Lung (tissue), 4 donors: ENCODE measurements around a stretch of chr3.

DNA sequence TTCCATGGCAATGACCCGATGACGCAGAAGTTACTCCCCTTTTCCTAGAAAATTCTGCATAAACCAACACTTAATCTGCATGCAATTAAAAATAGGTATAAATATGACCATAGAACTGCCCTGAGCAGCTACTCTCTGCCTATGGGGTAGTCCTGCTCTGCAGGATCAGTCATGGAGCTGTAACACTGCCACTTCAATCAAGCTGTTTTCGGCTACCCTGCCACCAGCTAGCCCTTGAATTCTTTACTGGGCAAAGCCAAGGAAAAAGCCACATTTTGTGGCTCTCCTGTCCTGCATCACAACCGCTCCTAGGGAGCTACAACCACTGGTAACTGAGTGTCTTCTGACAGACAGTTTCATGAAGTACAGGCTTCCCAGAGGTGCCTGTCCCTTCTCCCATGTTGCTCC lies 54.9 kb upstream of the ZBTB38 start:
- PRO-cap: no peak
- RAMPAGE, long total RNA: no peak
- RRBS: no CpG with 5 or more reads among the region's 4 CpGs

GRCh38 chr3:141326001-141326480 lies 42.3 kb upstream of the ZBTB38 start:
- PRO-cap: no peak
- RAMPAGE, long total RNA: no peak
- RRBS: no CpG with 5 or more reads among the region's 1 CpG

GRCh38 chr3:141366282-141367002 lies 1.9 kb upstream of the ZBTB38 start:
- PRO-cap: no peak
- RAMPAGE, long total RNA: no peak
- RRBS: no CpG with 5 or more reads among the region's 4 CpGs

- PRO-cap: no peak
- RAMPAGE, long total RNA: no peak
- RRBS: no CpG with 5 or more reads among the region's 13 CpGs
Observed at GRCh38 chr3:141367003-141367729, 1.1 kb upstream of the ZBTB38 start.

DNA sequence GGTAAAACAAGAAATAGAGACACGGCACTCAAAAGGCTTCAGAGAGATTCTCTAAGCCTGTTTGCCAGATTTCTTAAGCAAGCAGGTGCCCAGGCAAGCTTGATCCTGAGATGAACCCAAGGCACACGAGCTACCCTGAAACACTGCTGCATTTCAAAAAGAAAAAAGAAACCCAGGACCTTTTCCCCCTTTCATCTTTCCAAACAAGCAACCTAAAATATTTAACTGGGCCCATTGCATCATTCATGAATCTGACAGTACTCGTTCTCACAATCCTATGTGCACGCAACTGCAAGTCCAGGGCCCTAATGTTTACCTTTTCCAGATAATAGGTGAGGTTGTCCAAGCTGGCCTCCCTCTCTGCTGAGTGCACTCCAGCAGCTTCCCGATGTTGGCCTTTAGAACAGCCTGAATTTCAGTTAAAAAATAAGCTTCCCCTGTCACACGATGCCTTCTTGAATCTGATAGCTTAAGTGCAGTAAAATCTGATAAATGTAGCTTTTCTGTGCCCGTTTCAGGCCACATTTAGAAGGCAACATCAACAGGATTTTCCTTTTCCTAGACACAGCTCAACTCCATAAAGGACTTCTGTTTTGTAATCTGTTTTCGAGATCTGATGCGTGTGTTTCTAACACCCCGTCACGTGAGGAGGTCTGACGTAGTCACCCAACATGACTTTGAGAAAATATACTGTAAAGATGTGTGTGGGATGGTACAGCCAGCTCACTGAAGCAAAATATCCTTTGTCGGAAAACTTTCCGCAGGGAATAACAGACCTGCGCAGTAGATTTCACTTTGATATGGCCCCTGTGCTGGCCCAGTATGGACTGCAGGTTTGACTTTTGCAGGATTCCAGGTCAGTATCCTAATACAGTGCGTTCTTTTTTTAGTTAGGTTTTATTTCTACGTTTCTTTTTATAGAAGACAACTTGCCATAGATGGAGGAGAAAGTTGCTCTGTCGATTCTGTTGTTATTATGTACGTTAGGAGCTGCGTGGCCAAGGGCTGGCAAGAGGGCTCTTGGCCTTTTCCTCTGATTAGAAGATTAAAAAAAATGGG lies 55.1 kb upstream of the RASA2 start:
- PRO-cap: no peak
- RAMPAGE, long total RNA: no peak
- RRBS: no CpG with 5 or more reads among the region's 20 CpGs

- PRO-cap: no peak
- RAMPAGE, long total RNA: no peak
- RRBS: no CpG with 5 or more reads among the region's 9 CpGs
Observed at GRCh38 chr3:141454861-141455395, 31.9 kb upstream of the RASA2 start.

- PRO-cap: no peak
- RAMPAGE, long total RNA: no peak
- RRBS: no CpG with 5 or more reads among the region's 5 CpGs
Observed at GRCh38 chr3:141511008-141511556, 24.3 kb downstream of the RASA2 start.

GRCh38 chr3:141549460-141550324 lies 62.9 kb downstream of the RASA2 start:
- PRO-cap: no peak
- RAMPAGE, long total RNA: no peak
- RRBS: no CpG with 5 or more reads among the region's 2 CpGs

DNA sequence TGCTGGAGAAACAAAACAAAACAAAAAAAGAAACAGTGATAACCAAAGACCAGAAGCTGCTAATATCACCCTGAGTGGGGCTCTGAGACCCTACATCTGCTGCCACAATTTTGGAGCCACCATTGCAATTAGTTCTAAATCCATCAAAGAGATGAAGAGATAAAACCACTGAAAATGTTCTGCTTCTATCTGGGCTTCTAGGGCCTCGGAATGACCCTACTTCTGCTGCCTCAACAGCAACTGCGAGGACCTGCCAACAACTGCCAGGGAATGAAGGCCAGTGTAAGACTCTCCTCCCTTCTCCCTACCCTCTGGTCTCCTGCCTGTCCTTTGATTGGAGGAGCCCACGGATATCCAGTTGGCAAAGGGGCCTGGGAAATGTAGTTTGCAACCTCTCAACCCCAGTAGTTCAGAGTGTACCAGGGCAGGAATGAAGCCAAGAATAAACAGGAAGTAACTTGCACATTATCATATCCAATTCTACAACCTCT lies 91.4 kb upstream of the RNF7 start:
- PRO-cap: no peak
- RAMPAGE, long total RNA: no peak
- RRBS: no CpG with 5 or more reads among the region's 3 CpGs

GRCh38 chr3:141898658-141899340 lies 22.4 kb downstream of the ATP1B3 start:
- PRO-cap: no peak
- RAMPAGE, long total RNA: no peak
- RRBS: no CpG with 5 or more reads among the region's 1 CpG

- PRO-cap: no peak
- RAMPAGE, long total RNA: no peak
- RRBS: no CpG with 5 or more reads among the region's 6 CpGs
Observed at GRCh38 chr3:141914092-141915196, 38.0 kb downstream of the ATP1B3 start.

- PRO-cap: no peak
- RAMPAGE, long total RNA: no peak
- RRBS: no CpG with 5 or more reads among the region's 5 CpGs
Observed at GRCh38 chr3:141920602-141921024, 44.2 kb downstream of the ATP1B3 start.

GRCh38 chr3:141960360-141960652 lies 83.9 kb downstream of the ATP1B3 start:
- PRO-cap: no peak
- RAMPAGE, long total RNA: no peak
- RRBS: no CpG with 5 or more reads among the region's 3 CpGs

- PRO-cap: no peak
- RAMPAGE, long total RNA: no peak
- RRBS: no CpG with 5 or more reads among the region's 4 CpGs
Observed at GRCh38 chr3:142090288-142090959, 58.9 kb downstream of the TFDP2 start.

- PRO-cap: no peak
- RAMPAGE, long total RNA: no peak
- RRBS: no CpG with 5 or more reads among the region's 7 CpGs
Observed at GRCh38 chr3:142209738-142210541, 15.4 kb downstream of the GK5 start.

GRCh38 chr3:142327353-142327948 lies 102.1 kb upstream of the GK5 start:
- PRO-cap: no peak
- RAMPAGE, long total RNA: no peak
- RRBS: no CpG with 5 or more reads among the region's 3 CpGs

GRCh38 chr3:142740301-142740985 lies 16.6 kb downstream of the TRPC1 start:
- PRO-cap: no peak
- RAMPAGE, long total RNA: no peak
- RRBS: no CpG with 5 or more reads among the region's 1 CpG

DNA sequence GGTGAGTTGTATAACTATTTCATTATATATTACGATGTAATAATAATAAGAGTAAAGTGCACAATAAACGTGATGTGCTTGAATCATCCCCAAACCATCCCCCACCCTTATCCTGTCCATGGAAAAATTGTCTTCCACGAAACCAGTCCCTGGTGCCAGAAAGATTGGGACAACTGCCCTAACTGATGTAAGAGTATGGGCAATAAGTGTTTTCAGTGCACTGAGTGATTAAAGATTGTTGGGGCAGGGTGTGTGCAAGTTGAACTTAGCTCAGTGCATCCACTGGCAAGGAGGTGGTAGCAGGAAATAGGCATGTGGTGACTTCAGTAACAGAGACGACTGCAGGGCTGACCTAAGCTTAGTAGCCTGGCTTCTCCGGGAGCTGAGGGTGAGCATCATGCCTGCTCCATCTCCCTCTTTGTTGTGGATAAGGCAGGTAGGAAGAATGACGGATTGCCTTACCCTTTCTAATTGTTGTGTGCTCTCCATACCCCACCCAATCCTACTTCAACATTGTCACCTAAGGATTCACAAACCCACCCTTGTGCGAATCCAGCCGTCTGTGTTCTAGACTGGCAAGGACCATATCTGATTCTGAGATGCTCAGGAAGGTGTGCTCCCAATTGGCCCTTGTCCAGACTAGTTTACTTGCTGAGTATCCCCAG lies 27.4 kb downstream of the PAQR9 start:
- PRO-cap: no peak
- RAMPAGE, long total RNA: no peak
- RRBS: no CpG with 5 or more reads among the region's 8 CpGs

DNA sequence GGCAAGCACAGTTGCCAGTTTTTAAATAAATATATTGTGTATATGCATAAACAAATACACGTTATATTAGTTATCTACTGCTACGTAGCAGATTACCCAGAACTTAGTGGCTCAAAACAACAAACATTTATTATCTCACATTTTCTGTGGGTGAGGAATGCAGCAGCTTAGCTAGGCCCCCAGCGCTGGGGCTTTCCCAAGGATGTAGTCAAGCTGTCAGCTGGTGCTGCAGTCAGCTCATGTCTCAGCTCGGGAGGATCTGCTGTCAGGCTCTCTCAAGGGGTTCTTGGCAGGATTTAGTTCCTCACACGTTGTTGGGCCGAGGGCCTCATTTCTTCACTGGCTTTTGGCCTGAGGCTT lies 13.8 kb upstream of the U2SURP start:
- PRO-cap: no peak
- RAMPAGE, long total RNA: no peak
- RRBS: no CpG with 5 or more reads among the region's 6 CpGs

GRCh38 chr3:143751369-143752279 lies 96.6 kb downstream of the SLC9A9 start:
- PRO-cap: no peak
- RAMPAGE, long total RNA: no peak
- RRBS: no CpG with 5 or more reads among the region's 6 CpGs